Neural cell (in vitro differentiated cells): ENCODE measurements around a stretch of chr13.

GRCh38 chr13:22506322-22506905 is 674.4 kb upstream of the SGCG start:
- RAMPAGE, long total RNA, result no peak

GRCh38 chr13:22926977-22927480 is 253.8 kb upstream of the SGCG start:
- RAMPAGE, long total RNA, result no peak

DNA sequence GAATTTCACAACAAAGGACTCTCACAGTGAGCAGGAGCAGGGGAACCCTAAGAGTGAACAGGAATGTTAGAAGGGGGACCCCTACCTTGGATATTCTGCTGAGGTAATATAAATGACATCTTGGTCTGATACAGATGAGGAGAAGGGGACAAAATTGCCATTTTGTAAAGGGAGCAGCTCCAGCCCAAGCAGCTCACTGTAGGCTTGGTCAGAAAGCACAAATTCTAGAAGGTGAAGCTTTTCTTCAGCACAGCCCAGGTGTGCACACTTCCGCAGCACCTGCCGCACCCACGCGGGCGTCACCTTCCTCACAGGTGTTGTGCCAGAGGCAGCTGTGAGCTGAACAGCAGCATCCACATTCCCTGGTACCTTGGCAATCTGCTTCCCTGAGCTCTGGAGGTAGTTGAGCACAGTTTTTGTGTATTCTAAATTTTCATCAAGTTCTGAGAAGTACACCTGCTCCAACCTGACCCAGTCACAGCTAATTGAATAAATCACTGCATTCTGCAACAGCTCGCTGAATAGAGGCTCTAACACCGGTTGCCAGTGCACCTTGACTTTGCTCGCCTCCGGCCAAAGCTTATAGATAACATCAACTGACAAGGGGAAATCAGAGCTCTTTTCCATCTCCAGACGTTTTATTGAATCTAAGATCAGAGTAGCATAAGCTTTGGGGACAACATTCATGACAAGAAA is 78.9 kb downstream of the SACS start:
- RAMPAGE, long total RNA, result no peak

GRCh38 chr13:23367892-23368324 is 65.6 kb downstream of the SACS start:
- RAMPAGE, long total RNA, result no peak

DNA sequence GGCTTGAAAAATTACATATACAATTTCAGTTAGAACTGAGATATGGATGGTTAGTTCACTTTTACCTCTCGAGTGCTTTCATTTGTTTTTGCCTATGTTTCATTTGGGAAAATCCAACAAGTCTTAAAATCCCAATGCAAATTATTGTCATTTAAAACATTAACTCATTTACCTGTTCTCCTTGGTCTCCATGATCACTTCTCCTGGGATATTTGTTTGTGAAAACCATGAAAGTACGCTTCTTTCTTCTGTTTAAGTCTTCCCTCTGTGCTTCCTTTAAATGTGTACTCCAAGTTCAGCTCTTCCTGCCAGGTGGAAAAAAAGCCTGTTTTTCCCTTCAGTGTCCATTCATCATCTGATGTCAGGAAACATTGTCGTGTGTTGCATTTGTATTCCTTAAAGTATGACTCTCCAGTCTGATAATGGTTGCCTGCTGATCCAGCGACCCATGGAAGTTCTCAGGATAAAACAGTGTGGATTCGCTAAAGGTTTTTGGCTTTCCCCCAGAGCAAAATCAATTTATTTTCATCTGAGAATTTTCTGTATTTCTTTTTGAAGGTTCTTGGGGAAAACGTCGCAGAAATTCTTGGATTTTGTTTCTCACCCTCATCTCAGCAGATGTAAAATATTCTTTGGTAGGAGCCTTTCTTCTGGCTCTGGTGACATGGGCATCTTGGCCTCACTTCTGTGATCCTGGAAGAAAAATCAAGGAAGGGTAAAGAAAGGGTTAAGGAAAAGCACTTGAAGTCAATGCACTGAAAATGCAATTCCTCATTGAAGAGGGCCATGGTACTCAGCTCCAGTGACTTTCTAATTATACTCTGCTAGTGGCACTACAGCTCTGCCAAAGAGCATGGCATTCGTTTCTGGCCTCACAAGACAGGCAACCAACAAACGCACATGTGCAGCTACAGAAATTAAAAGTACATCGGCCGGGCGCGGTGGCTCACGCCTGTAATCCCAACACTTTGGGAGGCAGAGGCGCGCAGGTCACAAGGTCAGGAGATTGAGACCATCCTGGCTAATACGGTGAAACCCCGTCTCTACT is 22.1 kb downstream of the SACS start:
- RAMPAGE, long total RNA, result no peak

DNA sequence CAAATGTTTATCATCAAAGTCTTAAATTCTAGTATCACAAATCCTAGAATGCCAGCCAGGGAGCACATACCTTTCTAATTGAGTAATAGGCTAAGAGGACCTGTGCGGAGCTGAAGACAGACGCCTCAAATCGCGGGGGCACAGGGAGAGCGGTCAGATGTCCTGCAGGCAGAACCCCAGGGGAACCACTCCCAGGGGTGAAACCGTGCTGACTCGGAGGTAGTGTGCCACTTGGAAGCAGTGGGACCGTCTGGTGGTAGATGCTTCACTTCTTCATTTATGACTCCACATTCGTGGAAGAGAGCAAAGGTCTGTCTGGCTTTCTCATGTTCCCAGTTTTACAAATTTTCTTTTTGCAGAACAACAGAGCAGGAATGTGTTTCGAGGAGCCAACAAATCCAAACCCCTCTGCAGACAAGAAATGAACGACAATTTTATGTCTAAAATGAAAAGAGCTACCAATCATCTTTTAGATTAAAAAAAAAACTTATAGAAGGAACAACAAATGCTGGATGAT is 65.0 kb upstream of the TNFRSF19 start:
- RAMPAGE, long total RNA, result no peak

DNA sequence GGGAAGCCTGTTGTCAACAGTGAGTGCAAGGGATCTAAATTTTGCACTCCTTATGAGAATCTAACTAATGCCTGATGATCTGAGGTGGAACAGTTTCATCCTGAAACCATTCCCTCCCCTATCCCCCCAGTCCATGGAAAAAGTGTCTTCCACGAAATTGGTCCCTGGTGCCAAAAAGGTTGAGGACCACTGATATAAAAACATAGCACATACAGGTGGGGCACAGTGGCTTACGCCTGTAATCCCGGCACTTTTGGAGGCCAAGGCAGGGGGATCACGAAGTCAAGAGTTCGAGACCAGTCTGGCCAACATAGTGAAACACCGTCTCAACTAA is 62.9 kb upstream of the TNFRSF19 start:
- RAMPAGE, long total RNA, result no peak

DNA sequence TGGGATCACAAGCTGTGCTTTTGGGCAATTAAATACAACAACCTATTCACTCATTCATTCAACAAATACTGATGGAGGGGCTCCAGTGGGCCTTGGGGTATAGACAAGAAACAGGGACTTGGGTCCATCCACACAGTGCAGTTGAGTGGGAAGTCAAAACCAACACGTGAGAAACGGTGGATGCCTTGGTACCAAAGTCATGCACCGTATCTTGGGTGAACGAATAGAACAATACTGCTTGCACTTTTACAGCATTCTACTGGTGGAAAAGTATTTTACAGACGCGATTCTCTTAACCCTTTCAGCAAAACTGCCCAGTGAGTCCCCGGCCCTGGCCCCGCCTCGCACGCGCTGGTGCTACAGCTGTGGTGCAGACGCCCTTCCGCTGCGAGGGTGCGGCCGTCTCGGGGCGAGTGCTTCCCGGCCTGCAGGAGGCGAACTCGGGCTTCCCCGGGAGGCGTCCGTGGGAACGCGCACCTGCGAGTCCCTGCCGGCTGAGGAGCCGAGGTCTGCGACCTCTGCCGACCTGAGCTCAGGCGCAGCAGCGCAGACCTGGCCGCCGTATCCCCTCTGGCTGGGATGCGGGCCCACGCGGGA is 8.3 kb downstream of the TNFRSF19 start:
- RAMPAGE, long total RNA, result no peak

GRCh38 chr13:23794502-23795159 is 94.6 kb downstream of the MIPEP start:
- RAMPAGE, long total RNA, result no peak

GRCh38 chr13:23980047-23980765 is 91.0 kb upstream of the MIPEP start:
- RAMPAGE, long total RNA, result start-site peak on the minus strand at chr13:23980268-23980298, 28 and 12 reads in 2 replicates

GRCh38 chr13:24052602-24053036 is 107.9 kb upstream of the SPATA13 start:
- RAMPAGE, long total RNA, result no peak

DNA sequence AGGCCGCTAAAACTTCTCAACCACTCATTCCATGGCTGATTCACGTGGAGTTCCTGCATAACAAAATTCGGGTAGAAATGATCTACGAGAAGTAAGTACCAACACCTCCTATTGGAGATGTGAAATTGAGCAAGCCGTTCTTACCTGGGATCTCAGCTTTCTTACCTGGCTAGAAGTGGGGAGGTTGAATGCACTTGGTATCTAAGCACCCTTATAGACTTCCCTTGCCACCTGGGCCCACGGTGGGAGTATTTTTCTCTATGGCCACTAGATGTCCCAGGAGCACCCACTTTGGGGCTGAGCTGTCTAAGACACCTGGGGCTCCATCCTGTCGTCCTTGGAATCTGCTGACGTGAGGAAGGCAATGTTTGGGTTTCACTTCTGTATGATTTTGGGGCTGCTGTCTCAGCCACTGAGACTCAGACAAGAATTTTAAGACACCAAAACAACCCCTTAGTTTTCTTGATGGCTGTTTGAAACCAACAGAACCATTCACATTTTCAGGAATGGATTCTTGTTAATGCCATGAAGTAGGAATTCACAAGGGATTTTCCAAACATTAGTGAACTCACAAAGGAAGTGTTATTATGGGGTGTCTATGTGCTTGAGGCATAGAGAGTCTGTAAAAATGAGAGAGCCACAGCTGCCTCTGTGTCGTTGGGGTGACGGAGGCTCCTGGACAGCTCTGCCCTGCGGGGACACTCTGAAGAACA is 107.0 kb upstream of the SPATA13 start:
- RAMPAGE, long total RNA, result no peak

- RAMPAGE, long total RNA, result no peak
Observed at GRCh38 chr13:24119968-24120300, 40.6 kb upstream of the SPATA13 start.

DNA sequence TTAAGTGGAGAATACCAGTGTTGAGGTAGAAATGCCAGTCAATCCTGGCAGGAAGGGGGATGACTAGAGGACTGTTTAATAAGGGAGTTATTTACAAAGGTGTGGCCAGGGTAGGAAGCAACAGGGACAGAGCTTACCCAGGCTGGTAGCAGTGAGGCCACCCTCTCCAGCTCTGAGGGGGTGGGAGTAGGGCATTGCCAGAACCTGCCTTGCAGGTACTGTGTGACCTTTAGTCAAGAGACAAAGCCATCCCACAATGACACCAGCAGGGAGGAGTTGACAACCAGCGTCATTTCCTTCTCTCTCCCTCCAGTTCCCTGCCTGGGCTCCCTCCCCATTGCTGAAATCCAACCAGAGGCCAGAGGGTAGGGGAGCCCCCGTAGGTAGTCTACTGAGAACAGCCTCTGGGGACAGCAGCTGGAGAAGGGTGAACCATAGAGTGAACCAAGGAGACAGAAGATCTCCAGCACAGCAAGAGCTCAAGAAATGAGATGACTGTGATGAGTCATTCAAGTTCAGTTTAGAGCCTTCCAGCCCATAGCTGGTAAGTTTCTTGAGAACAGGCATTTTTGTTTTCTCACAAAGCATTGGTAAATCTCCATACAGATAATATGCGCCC is 33.3 kb upstream of the SPATA13 start:
- RAMPAGE, long total RNA, result no peak

- RAMPAGE, long total RNA, result no peak
Observed at GRCh38 chr13:24130225-24130765, 30.2 kb upstream of the SPATA13 start.

- RAMPAGE, long total RNA, result no peak
Observed at GRCh38 chr13:24166835-24167529, 6.5 kb downstream of the SPATA13 start.

DNA sequence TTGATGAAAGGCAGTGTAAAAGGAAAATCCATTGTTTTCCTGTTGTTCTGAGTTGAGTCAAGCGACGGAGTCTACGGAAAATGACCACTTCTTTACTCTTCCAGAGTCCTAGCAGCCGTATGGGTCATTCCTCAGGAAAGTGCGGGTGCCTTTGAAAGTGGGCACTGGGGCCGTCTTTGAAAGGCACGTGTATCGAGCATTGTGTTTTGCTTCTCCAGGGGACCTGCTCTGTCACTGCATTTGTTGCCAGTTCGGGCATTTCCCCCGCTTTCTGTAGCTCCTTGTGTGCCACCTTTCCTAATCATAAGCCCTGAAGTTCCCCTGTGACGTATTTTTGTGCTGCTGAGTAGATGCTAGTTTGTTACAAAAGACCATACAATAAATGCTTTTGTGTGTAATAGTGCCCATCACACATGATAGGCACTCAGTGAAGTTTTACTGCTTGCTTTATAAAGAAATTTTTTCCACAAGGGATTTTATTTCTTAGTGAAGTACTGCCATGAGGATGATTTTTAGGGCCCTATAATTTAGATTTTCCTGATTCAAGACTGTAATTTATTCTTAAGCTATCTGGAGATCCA is 24.4 kb downstream of the SPATA13 start:
- RAMPAGE, long total RNA, result no peak

DNA sequence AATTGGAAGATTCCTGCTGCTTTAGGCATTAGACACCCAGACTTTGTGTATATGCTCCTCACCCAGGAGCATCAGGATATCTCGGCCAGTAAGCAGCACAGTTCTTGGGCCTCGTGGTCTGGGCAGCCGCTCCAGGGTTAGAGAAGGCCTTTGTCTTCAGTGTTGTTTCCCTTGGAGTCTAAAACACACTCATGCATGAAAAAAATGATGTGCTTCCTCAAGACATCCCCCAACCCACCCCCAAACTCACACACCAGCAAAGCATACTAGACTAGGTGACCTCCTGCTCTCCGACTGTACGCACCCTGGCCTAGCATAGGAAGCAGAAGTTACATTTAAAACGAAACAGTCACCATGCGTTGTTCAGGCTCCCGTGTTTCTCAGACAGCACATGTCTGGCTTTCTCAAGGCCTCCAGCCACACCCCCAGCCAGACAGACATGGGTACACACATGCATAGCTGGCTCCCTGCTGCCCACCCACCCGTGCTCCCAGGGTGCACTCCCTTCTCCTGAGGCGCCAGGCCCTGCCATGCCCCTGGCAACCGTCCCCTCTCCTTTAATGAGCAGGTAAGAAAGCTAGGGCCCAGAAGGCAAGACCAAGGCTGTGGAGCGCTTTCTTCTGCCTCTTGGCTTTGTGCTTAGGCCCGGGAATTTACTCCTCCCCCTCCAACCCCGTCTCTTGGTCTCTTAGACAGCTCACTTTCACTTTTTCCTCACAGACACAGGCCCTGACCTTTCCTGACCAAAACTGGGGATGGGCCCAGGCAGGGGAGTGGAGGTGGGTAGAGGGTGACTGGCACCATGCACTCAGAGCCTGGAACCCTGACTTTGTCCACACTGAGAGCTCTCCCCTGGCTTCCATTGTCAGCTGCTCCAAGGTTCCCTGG is 28.6 kb upstream of the C1QTNF9 start:
- RAMPAGE, long total RNA, result no peak

- RAMPAGE, long total RNA, result no peak
Observed at GRCh38 chr13:24282082-24282308, 27.4 kb upstream of the C1QTNF9 start.

DNA sequence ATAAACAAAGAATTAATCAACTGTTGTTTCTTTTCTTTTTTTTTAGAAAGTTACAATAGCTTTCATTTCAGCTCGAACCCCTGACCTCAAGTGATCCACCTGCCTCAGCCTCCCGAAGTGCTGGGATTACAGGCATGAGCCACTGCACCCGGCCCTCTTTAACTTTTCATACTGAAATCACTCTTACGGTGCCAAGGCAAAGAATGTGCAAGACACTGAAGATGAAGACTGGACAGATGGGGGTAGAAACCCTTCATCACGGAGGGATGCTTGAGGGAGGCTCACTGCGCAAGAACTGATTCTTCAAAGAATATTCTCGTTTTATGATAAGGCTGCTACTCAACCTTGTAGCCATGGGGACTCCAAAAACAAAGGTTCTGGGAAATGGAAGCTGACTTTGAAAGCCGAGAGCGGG is 43.1 kb downstream of the PARP4 start:
- RAMPAGE, long total RNA, result no peak